T47D (cell line): ENCODE measurements around the genes MAGEC3, MAGEC1, FMR1NB, MAGEA9B and MTM1.

DNA sequence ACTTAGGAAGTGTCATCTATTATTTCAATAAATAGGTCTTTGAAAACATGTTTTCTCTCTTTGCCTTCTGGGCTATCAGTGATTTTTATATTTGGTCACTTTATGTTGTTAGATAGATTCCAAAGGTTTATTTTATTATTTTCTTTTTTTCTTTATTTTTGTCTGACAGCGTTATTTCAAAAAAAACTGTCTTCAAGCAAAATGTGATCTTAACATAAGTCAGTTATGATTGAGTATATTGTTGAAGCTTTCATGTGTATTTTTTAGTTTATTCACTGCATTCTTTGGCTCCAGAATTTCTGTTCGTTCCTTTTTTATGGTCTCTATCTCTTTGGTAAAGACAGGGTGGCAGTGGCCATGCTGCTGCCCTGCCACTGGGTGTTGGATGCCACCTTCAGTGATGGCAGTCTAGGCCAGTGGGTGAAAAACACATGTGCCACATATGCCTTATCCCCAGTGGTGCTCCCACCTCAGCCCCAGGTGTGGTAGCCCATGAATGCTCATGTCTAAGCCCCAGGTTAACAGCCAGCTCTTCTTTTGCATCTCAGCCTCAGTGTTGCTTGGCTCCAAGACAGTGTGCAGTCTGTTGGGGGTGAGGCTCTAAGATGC, at the start of gene MAGEC3:
Gene MAGEC3, plus strand, starts transcription at position 358 of the 609 bp plus-strand sequence.
- RRBS: no CpG with 5 or more reads among the region's 2 CpGs

DNA sequence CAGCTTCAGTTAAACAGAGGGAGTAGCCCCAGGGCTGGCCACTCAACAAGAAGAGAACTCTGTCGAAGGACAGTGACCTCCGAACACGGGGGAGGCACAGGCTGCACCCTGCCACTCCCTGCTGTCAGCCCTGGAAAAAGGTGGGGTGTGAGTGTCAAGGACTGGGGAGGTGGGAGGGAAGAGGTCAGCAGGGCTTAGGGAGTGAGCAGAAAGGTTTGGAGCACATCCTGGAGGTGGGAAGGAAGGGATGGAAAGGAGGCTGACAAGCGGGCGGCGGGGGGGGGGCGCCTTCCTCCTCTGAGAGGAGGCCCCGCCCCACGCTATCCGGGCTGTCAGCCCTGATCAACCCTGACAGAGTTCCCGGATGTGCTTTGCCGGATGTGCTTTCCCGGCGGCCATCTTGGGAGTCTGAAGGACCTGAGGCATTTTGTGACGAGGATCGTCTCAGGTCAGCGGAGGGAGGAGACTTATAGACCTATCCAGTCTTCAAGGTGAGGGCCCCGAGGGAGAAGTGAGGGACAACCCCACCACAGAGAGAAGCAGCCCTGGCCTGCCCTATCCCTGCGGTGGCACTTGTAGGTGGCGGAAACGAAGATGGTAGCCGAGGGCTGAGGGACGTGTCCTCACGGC, at the start of gene MAGEC1:
Gene MAGEC1, plus strand, starts transcription at position 407 of the 630 bp plus-strand sequence.
- RRBS: no CpG with 5 or more reads among the region's 24 CpGs

DNA sequence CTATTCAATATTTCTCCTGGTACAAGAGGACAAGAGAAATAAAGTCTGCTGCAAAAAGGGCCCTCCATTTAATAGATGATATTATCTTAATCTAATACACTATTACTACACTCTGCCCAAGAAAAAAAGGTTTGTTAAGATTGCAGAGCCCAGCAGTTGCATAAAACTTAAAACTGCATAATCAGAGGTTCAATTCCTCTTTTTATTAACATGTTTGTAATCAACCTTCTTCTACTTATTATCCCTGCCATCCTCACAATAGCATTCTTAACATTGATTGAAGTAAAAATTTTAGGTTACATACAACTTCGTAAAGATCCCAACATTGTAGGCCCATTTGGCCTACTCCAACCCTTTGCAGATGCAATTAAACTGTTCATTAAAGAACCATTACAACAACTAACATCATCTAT, 84.4 kb downstream of the SPANXN3 start:
- RRBS: no CpG with 5 or more reads among the region's 1 CpG

GRCh38 chrX:145817145-145817727, 393 bp upstream of the SLITRK2 start:
- RRBS: no CpG with 5 or more reads among the region's 25 CpGs

DNA sequence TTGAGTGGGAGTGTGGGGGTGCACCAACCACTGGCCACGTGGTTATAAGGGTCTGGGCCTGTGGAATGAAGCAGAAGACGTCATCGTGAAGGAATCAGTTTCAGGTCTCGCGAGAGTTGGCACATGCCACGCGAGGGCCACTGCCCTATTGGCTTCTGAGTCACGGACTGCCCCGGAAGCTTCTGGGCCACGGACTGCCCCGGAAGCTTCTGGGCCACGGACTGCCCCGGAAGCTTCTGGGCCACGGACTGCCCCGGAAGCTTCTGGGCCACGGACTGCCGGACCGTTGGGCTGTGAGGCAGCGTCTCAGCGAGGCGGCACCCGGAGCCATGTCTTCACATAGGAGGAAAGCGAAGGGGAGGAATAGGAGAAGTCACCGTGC, at the start of gene FMR1NB:
Gene FMR1NB, plus strand, starts transcription at position 264 of the 382 bp plus-strand sequence.
- RRBS: 39% methylated on average over 6 of the region's 24 CpGs

DNA sequence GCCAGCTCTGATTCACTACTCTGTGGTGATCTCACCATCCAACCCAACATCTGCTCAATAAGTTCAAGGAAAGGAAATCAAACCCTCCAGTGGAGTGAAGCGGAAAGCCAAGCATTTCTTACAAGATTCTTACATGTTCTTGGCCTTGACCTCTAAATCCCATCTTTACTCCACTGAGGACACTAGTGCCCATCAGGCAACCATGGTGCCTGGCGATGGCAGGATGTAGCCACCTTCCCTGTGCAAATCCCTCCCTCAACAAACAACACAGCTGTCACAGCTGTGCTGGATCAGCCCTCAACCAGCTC, 7.4 kb downstream of the IDS start:
- RRBS: no CpG with 5 or more reads among the region's 2 CpGs

GRCh38 chrX:149587148-149587740, at the start of gene MAGEA9B:
TSS of gene MAGEA9B (minus strand) at chrX:149587459.
- RRBS: no CpG with 5 or more reads among the region's 19 CpGs

GRCh38 chrX:149818311-149818700, 36.6 kb downstream of the MAGEA9 start:
- RRBS: no CpG with 5 or more reads among the region's 3 CpGs

DNA sequence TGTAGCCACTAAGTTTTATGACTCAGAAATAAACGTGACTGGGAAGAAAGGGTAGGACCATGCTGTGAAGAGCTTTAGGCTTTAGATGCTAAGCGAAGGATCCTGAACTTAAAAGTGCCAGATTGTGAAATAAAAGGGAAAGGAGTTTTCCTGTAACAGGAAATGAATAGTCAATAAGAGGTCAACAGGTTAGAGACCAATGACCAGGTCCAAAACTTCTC, 98.7 kb upstream of the EOLA2 start:
- RRBS: no CpG with 5 or more reads among the region's 2 CpGs

DNA sequence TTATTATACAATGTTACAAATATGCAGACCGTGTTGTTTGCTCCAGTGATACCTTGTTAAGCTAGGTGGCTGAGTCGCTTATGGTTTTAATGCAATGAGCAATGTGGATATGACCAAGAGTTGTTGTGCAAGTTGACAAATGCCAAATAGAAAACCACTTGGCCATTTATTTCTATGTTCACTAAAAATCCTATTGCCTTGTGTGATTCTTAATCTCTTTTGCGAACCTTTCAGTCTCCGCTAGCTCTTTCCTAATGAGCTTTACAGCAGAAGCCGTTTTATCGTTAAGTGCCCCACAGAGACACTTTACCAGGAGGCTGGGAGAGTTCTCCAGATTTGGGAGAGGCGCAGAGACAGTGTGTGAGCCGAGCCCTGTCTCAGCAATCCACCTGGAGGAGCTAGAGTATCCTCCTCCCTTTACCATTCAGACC, 55.0 kb upstream of the MTM1 start:
- RRBS: no CpG with 5 or more reads among the region's 8 CpGs

- RRBS: 2% methylated on average over 44 of the region's 102 CpGs
Measured at GRCh38 chrX:150568440-150569645, at the start of gene MTM1. TSS of gene MTM1 (plus strand) at chrX:150568621.

GRCh38 chrX:150966535-150966774, 16.7 kb upstream of the HMGB3 start:
- RRBS: no CpG with 5 or more reads among the region's 2 CpGs

DNA sequence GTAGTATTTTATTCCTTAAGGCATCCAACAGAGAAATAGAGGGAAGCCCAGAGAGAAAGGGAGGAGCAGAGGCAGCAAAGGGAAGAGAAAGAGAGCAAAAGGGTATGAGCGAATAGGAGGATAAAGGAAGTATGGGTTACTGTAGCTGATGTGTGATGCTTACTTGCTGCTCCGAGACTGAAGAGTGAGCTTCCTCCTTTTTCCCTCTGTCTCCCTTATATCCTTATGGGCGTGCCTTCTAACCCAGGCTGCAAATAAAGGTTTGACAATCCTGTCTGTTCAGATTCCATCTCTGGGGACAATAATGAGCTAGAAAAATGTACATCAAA, 386 bp upstream of the GABRA3 start:
- RRBS: no CpG with 5 or more reads among the region's 3 CpGs

DNA sequence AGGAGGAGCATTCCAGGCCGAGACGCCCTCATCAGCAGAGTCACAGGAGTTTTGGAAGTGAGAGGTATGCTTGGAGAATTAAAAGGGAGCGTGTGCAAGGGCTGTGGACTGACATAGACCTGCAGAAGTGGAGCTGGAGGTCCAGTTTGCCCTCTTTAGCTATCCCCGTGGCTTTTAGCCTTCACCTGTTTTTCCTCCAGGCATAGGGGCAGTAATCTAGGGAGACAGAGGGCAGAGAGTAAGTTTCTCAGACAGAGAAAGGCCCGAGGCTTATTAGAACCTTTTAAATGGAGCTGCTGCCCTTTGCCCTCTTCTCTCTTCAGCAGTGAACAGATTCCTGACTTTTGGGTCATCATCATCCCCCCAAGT, 758 bp downstream of the NSDHL start:
- RRBS: no CpG with 5 or more reads among the region's 5 CpGs

DNA sequence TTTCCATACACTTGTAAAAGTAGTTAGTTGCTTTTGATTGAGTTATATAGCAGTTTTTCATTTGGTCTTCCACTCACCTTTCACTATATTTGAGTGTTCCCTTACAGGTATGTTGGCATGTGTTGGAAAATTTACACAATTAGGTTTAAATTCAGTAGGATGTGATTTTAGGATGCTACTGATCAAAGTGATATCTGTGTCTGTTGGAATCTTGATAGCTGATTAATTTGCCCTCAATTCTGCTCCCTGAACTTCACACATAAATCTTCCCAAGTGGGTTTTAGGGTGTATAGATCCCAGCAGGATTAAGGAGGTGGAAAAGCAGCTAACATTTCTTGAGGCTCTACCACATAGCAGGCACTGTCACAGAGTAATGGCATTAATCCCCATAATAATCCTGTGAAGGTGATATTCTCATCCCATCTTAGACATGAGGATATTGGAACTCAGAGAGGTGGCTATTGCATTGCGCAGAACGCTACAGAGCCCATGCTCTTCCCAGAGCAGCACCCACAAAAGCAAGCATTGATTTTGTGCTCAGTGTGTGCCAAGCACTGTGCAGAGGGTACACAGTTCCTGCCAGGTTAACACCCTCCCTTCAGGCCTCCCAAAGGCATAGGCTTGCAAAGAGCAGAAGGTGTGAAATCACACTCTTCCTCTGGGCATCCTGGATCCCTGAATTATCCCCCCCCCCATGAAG, 22.0 kb downstream of the PNMA5 start:
- RRBS: no CpG with 5 or more reads among the region's 2 CpGs

- RRBS: no CpG with 5 or more reads among the region's 11 CpGs
Measured at GRCh38 chrX:153334776-153335189, 830 bp downstream of the ZNF275 start.

DNA sequence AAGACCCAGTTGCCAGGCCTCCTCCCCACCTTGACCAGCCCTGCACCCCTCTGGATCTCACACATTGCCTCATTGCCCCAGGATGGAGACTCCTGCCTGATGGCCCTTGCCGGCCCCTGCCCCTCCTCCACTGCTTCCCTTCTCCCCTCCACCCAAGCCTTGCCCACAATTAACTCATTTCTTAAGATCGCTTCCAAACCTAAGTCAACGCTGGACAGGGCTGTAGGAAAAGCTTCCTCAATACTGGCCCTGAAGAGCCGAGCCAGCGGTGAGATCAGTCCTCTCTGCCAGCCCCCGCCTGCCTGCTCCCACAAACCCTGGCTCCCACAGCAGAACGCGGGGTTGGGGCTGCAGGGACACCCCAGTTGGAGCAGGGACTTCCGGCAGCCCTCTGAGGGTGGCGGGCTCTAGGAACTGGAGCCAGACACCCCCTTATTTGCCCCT, 7.5 kb upstream of the HAUS7 start:
- RRBS: no CpG with 5 or more reads among the region's 10 CpGs

- RRBS: 49% methylated on average over 11 of the region's 41 CpGs
Measured at GRCh38 chrX:153487995-153489169, 6.4 kb upstream of the BGN start.

- RRBS: 3% methylated on average over 6 of the region's 41 CpGs
Measured at GRCh38 chrX:153609680-153610304, 10.9 kb upstream of the CCNQ start.